Cardiac septum (tissue), 1 donor: ENCODE results near the gene ZDHHC11.

DNA sequence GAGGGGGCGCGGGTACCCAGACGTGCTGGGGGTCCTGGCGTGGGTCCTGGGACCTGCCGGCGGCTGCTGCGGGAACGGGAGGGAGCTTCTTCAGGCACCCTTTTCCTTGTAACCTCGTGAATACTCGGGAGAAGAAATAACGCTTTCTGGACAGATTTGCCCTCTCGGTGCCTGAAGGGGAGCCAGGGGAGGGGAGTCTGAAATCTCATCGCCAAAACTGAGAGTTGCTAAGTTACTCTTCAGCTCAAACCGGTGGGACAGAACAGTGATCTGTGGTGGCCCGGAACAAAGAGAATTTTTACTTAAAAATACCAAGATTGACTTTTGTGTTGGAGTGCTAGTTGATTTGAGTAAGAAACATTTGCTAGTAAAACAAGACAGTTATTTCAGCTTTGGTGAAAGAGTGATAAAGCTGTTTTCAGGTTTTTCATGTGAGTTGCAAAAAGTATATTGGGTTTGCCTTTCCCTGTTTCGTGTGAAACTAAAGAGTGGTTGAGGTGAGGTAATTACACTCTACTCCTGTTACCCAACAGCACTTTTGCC is 649 bp downstream of the PLEKHG4B start:
- PRO-cap: no peak

GRCh38 chr5:193949-194704 is 2.8 kb downstream of the LRRC14B start:
- PRO-cap: bidirectional peak, plus-strand start at chr5:194563, minus-strand start at chr5:194285

GRCh38 chr5:225713-226317 is 7.7 kb downstream of the SDHA start:
- PRO-cap: no peak

GRCh38 chr5:292790-293471 is 21.5 kb downstream of the PDCD6 start:
- PRO-cap: no peak

DNA sequence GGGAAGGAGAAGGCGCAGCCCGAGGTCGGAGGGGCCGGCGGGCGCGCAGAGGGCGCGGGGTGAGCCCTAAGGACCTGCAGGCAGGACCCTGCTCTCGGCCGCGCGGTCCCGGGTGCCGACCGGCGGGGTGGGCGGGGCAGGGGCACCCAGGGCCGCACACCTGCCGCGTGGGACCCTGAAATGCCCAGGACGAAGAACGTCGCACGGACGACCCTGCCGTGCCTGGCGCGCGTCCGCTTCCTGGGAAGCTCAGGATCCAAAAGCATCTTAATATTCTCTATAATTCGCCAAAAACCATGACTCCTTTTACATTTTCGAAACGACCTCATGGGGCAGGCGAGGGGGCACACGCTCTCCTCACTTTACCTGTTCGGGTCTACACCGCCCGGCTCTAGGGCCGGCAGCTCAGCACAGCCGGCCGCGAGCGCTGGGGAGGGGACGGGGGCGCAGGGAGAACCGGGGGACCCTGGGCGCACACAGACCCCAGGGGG is 498 bp upstream of the AHRR start:
- PRO-cap: no peak

GRCh38 chr5:389714-390227 is 53.2 kb upstream of the EXOC3 start:
- PRO-cap: no peak

GRCh38 chr5:448088-448915 is 5.3 kb downstream of the EXOC3 start:
- PRO-cap: no peak

DNA sequence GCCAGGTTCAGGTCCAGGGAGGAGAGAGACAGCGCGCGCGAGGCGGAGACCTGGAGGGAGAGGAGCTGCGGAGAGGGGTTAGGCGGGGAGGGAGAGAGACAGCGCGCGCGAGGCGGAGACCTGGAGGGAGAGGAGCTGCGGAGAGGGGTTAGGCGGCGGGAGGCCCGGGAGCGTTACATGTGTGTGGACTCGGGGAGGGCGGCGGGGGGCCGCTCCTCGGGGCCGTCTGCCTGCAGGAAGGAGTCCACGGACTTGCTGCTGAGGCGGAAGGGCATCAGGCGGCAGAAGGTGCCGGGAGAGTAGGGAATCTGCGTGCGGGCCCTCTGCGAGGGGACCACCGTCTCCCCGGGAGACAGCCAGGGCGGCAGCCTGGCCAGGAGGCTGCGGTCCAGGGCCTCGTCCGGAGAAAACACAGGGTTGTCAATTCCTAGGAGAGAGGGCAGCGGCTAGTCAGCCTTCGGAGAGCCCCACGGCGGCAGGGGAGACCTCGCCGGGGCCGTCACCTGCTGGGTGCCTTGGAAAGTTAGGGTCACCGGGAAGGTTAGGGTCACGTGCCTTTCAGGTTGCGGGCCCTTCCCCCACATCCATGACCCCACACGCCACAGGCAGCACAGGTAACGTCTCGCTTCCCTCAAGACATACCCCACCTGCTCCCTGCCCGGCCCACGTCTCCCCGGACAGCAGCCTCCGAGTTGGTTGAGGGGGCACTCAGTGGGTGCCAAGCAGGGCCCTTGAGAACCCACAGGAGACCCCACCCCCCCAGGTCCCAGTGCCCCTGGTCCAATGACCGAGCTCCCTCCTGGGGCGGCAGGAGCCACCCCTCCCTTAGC is 31.9 kb downstream of the EXOC3 start:
- PRO-cap: no peak

DNA sequence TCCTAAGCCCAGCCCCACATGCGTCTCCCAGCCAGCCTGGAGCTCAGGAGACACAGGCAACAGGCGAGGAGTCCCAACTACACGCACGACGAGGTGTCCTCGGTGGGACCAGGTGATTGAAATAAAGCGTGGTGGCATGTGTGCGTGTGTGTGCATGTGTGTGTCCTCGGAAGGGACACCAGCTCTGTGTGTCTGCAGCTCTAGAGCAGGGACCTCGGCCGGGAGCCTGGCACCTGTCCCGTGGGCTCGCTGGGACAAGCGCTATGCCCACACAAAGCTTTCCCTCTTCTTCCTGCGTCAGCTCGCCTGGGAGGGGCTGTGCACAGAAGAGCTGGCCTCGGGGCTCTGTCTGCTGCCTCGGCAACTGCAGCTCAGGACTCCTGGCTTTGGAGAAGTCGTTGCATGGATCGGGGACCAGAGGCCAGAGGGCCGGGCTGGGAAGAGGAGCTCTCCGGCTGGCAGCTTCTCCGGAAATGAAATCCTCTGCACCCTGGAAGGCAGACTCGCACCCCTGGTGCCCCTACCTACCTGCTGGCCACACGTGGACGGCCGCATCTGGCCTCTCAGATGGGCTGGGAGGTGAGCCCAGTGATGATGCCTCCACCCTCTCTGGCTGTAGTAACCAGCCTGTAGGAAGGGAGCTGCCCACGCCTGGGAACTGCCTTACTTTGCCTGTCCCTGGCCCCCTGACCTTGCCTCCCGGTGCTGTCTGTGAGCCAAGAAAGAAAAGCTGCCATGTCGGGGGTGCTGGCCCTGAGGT is 14.9 kb upstream of the SLC9A3 start:
- PRO-cap: no peak

GRCh38 chr5:613753-614202 is 1.6 kb downstream of the CEP72 start:
- PRO-cap: no peak

- PRO-cap: no peak
These were observed at the start of gene ZDHHC11 for GRCh38 chr5:850486-851053. ZDHHC11 (minus strand) TSS chr5:850986.

DNA sequence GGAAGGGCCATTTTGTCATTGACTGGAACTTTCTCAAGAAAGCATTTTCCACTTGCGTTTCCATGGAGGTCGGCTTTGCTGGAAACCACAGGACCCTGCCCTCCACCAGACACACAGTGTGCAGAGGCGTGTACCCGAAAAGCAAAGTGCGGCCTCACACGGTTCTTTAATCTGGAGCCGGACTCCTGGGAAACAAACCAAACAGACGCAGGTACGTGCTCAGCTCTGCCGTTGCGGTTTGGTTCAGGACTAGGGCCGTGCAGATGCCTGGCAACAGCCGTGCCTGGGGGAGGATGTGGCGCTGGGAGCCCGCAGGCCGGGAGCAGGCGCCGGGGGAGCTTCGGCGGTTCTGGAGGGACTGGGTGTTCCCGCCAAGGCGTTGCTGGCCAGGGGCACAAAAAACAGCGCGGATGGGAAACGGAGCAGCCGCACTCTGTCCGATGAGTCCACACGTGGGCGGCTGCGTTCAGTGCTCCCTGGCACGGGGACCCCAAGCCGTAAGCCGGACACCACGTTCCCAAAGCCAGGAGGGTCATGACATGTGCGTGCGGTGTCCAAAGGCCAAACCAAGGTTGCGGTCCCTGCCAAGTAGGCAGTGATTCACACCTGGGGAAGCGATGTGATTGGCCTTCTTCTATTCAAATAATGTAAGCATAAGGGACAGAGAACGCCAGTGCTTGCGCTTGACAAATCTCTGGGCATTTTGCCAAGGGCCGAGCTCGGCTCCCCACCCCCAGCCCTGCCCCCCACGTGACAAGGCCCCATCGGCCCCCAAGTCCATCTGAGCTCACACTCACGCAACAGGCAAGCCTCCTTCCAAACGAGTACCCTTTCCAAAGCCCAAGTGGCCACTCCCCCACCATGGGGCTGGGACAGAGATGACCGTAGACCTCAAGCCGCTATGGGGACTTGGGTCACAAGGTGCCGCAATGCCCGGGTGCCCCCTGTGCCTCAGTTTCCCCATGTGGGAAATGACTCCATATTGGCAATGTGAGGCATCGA is 49.8 kb upstream of the NKD2 start:
- PRO-cap: no peak

- PRO-cap: no peak
These were observed 47.5 kb upstream of the NKD2 start for GRCh38 chr5:961083-961487.

DNA sequence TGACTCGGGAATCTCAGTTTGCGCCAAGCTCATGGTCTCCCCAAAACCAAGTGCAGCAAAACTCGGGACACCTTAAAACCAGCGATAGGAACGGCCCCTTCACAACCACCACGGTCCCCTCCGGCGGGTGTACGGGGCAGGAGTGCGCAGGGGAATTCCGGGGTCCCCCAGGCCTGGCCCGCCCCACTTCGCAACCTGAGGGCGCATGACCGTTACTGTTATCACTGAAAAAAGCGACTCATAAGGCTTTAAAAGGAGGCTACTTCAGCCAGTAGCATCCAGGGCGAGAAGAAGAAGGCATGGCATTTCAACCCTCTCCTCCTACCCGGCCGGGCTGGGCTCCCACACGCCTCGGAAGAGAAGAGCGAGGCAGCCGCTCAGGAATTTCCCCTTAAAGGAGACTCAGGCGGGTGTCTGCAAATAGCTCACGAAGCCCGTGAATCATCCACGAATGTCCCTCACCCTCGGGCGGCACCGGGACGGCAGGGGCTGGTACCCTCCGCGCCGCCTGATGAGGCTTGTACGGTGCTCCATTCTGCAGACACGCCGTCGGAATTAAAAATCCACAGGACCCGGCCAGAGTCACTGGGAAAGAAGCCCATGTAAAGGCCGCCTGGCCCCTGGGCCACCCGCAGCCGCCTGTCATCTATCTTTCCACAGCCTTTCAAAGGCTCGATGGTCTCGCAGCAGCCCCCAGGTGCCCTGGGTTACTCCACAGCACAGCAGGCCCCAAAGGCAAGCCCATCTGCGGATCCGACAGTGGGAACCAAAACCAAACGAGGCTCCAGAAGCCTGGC is 11.9 kb downstream of the SLC12A7 start:
- PRO-cap: bidirectional peak, plus-strand start at position 277 of the sequence, minus-strand start at position 190 of the sequence; unidirectional peak, minus-strand start at position 359 of the sequence

DNA sequence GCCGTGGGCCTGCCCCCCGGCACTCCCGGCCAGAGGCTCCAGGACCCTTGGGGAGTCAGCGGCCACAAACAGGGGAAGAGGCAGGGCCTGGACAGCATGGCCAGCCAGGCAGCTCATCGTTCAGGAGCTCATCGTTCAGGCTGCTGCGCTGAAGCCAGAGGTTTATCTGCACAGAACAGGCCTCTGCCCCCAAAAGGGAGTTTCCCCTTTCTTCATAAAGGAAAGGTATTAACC is 6.5 kb downstream of the SLC12A7 start:
- PRO-cap: no peak

DNA sequence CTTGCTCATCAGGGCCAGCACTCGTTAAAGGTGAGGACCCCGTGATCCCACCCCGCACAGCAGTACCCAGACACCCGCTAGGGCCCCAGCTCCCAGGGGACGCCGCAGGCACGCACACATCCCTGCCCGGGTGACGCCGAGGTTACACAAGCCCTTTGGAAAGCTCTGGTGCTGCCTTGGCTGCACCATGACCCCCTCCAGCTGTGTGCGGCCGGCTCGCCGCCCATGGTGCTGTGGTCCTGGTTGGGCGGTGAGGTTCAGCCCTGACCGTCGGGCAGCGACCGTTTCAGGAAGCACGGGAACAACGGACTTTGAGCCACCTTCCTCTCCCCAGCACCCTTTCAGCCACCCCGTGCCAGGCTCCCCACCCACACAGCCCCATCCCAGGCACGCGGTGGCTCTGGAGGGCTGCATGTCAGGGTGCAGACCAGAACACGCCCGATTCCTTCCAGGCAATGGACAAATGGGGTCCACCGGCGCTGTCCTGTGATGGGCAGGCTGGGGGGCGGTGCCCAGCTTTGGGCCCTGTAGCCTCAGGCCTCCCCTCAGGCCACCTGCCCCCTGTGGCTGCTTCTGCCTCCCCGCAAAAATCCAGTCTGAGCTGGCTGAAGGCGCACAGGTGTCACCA is 7.6 kb upstream of the SLC12A7 start:
- PRO-cap: no peak

DNA sequence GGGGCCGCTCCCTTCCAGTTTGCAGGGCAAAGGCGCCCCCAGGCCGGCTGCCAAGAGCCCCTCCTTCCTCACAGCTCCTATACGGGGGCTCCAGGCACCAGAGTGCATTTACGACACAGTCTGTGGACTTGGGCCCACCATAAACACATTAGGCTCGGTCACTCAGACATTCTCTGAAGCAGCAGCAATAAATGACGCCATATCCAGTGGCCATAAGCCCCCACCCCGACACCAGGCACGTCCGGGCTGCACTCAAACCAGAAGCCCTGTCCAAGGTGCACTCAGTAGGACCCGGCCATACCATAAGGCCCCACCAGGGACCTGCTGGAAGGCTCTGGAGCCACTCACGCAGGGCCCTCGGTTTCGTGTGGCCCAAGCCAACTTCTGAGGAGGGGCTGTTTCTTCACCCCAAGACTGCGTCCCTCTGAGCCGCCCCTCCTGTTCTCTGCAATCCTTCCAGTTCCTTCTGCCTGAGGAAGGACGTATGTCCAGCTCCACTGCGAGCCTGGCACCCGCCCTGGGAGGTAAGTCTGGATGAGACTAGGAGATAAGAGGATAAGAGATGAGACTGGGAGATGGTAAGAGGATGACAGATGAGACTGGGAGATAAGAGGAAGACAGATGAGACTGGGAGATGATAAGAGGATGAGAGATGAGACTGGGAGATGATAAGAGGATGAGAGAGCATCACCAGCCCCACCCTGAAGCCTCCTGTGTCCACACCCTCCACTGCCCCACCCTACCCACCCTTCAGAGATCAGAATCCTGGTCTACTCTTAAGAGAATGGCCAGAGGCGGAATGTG is 26.8 kb downstream of the SLC6A18 start:
- PRO-cap: no peak

DNA sequence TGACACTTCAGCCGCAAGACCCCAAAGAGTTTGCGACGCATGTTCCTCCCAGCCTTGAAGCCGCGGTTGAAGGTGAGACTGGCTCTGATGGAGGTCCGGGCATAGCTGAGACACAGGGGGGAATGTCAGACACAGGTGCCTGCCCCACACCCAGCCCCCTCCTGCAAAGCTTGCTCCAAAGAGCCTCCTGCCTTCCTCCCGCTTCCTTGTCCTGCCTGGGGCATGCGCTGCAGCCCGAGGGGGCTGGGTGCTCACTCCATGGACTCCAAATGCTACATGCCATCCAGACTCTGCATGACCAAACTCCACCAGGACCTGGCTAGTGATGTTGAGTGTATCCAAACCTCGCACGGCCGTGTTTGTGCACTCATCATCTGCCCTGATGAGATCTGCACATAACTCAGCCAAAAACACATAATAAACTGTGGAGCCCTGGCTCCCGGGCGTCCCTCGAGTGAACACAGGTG is 34.3 kb downstream of the TERT start:
- PRO-cap: no peak

GRCh38 chr5:1319306-1319709 is 24.4 kb upstream of the TERT start:
- PRO-cap: no peak

GRCh38 chr5:1344021-1344692 is 742 bp downstream of the CLPTM1L start:
- PRO-cap: no peak